Epithelial cell of proximal tubule (primary cell): ENCODE measurements around a stretch of chr20.

GRCh38 chr20:49584015-49584557 is 16.1 kb upstream of the PTGIS start:
- RAMPAGE, long total RNA: no peak
- RRBS: no CpG with 5 or more reads among the region's 9 CpGs

GRCh38 chr20:49587092-49587446 is 19.1 kb upstream of the PTGIS start:
- RAMPAGE, long total RNA: no peak
- RRBS: no CpG with 5 or more reads among the region's 6 CpGs

GRCh38 chr20:49647635-49648494 is 65.8 kb downstream of the B4GALT5 start:
- RAMPAGE, long total RNA: no peak
- RRBS: no CpG with 5 or more reads among the region's 6 CpGs

DNA sequence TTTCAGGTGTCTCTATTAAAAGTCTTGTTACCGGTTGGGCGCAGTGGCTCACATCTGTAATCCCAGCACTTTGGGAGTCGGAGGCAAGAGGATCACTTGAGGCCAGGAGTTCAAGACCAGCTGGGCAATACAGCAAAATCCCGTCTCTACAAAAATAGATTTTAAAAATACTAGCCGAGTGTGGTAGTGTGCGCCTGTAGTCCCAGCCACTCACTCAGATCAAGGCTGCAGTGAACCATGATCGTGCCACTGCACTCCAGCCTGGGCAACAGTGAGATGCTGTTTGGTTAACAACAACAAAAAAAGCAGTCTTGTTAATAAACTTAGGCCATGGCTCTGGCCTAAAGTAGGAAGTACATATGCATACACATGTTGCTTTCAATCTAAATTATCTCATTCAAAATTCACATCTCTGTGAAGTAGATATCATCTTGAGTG is 53.0 kb downstream of the B4GALT5 start:
- RAMPAGE, long total RNA: no peak
- RRBS: no CpG with 5 or more reads among the region's 7 CpGs

- RAMPAGE, long total RNA: no peak
- RRBS: no CpG with 5 or more reads among the region's 13 CpGs
These were observed 45.2 kb downstream of the B4GALT5 start for GRCh38 chr20:49668396-49669009.

DNA sequence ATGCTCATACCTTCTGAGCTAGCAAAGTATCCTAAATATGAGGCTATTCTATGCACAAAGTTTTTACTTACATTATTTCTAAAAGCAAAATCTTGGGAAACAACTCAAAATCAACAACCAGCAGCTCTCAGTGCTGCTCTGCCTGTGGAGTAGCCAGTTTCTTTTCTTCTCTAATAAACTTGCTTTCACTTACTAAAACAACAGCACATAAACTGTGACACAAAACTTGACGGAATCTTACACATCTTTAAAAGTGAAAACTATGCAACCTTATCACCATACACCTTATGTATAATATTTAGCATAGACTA is 43.8 kb downstream of the B4GALT5 start:
- RAMPAGE, long total RNA: no peak
- RRBS: no CpG with 5 or more reads among the region's 1 CpG

DNA sequence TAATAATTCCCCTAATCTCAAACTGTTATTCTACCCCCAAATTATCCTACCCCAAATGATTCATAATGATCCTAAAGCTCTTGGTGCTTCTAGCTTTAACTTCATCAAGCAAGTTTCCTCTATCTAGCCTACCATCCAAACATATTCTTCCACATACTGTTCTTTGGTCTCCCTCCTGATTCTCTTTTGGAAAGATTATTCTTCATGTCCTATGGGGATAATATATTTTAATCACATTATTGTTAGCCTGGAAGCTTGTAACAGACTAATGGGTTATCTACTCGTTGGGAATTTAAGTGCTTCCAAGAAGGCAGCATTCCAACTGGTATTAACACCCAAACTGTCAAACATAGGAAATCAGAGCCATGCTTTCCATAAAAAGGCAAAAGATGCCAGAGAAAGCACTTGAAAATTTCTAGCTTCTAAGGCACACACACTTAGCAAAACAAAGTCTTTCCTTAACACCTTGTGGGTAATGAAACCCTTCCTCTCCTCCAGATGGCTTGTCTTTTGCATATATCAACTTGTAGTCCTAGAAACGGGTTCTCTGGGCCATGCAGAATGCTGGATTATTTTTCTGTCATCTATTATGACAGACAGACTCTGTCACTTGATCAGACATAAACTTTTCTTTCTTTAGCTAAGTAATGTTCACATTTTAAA is 41.6 kb downstream of the B4GALT5 start:
- RAMPAGE, long total RNA: no peak
- RRBS: no CpG with 5 or more reads among the region's 2 CpGs

- RAMPAGE, long total RNA: no peak
- RRBS: no CpG with 5 or more reads among the region's 7 CpGs
These were observed 1.8 kb downstream of the B4GALT5 start for GRCh38 chr20:49711677-49712505.

- RAMPAGE, long total RNA: no peak
- RRBS: no CpG with 5 or more reads among the region's 4 CpGs
These were observed 1.2 kb downstream of the B4GALT5 start for GRCh38 chr20:49712506-49712851.

DNA sequence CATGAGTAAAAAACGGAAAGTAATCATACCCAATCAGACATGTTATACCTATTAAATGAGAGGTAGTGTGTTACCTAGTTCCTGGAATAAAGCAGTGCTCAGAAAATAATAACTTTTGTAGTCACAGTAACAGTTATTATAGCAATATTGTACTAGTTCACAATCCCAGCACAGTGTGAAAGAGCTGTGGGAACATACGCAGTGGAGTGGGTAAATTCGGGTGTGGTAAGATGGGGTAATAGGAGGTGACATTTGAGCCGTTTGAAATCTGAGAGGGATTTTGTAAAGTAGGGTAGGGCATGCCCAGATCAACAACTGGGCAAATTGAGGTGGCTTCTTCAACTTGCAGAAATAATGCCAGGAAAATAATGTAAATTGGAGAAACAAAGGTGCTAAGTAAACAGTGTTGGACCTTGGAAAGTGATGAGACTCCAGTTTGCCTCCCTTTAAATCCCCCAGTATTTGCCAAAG is 1.7 kb downstream of the SLC9A8 start:
- RAMPAGE, long total RNA: no peak
- RRBS: no CpG with 5 or more reads among the region's 4 CpGs

DNA sequence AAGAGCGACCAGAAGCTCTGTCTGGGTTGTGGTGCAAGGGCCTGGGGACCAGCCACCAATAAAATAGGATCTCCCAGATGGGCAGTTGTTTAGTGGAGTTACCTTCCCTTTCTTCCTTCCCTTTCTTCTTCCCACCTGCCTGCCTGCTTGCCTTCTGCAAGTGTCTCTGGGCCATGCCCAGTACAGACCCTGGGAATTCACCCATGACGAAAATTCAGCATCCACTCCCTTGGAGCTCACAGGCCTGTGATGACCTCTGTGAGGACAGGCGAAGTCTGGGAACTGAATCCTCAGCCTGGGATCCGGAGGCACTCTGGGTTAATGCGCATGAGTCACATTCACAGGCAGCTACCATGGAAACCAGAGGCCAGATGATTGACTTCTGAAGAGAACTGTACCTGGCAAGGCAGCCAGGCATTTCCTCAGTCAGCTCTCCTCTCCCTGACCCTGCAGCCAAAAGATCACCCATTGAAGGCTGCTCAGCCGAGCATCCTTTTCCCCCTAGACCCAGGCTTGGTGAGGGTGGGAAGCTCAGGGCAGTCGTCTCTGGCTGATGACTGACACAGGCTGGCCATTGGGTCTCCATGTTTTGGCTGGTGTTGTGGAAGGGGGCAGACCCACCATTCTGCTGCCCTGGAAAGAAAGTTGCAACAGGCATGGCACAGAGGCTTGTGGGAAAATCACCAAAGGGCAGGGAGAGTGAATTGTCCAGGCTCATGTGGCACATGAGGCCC is 41.1 kb downstream of the SLC9A8 start:
- RAMPAGE, long total RNA: no peak
- RRBS: no CpG with 5 or more reads among the region's 7 CpGs

GRCh38 chr20:49906050-49907033 is 9.0 kb downstream of the SPATA2 start:
- RAMPAGE, long total RNA: no peak
- RRBS: 96% methylated on average over 7 of the region's 51 CpGs

DNA sequence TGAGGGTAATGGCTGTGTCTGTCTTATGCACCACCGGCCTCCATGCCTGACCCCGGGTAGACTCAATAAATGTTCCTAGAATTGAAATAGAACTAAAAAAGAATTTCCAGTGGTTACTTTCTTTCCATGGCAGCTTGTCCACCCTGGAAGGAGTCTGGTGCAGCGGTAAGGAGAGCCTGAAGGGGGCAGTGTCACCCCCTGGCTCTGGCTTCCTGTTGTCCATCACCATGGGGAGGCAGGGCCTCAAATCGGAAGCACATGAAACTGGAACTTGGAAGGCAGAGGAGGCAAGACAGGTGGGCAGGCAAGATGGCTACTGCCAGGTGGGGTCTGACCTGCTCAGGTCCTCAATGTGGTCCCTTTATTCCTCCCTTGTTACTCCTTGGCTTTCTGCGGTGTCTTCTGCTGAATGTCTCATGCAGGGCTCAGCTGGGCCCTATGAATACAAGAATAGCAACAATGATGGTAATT is 17.9 kb upstream of the SNAI1 start:
- RAMPAGE, long total RNA: no peak
- RRBS: no CpG with 5 or more reads among the region's 5 CpGs

- RAMPAGE, long total RNA: no peak
- RRBS: no CpG with 5 or more reads among the region's 2 CpGs
These were observed 44.0 kb downstream of the SNAI1 start for GRCh38 chr20:50026871-50027184.

DNA sequence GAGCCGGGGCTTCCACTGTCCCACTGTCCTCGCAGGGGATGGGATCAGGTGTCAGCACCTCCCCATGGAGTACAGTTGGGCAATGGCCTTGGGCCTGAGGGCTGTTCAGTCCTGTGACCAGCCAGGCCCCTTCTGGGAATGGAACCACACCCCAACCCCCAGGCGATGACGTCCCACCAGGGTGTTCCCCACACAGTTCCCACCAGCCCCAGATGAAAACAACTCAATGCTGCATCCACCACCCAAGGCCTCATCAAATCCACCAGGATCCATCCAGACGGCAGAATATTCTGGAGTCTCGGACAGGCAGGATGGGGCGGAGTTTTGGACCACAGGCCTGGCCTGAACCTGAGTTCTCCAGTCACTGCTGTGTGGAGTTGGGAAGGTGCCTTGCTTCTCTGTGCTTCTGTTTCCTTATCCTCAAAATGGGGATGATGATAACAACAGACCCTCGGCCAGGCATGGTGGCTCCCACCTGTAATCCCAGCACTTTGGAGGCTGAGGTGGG is 62.1 kb downstream of the UBE2V1 start:
- RAMPAGE, long total RNA: no peak
- RRBS: no CpG with 5 or more reads among the region's 8 CpGs

DNA sequence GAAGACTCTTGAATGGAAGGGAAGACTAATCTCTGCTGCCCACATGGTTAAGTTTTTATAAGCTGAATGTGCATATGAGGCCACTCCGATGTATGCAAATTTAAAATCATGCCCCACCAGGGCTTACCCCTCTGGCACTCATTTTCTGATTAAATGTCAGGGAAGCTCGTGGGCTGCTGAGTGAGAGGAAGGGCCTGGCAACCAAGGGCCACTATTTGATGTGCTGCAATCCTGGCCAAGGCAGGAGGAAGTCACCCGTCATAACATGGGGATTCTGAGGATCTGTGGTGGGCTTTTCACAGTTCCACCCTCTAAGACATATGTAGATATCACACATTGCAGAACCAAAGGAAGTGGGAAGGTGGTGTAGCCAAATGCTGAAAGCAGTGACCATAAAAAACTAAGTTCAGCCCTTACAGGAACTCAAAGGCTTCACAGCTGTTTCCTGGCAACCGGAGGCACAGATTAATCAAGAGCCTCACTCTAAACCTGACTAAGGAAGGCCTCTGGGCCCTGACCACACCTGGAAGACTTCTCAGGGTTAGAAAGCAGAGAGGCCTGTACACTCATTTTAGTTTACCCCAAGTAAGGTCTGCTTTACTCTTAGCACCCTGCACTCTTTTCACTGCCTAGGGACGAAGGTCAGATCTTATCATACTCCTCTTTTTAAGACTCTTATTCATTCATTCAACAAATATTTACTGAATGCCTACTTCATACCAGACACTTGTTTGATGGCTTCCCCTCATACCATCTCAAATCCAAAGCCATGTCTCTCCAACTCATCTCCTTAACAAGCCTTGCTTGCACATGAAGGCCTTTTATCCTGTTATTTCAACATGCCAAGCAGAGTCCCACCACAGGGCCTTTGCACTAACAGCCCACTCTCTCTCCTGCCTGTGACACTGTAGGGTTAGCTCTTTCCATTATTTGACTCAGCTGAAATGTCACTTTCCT is 2.7 kb downstream of the UBE2V1 start:
- RAMPAGE, long total RNA: no peak
- RRBS: no CpG with 5 or more reads among the region's 5 CpGs

- RAMPAGE, long total RNA: no peak
- RRBS: 2% methylated on average over 18 of the region's 36 CpGs
These were observed 764 bp downstream of the CEBPB start for GRCh38 chr20:50191484-50191703.

GRCh38 chr20:50296160-50296952 is 105.7 kb downstream of the CEBPB start:
- RAMPAGE, long total RNA: no peak
- RRBS: no CpG with 5 or more reads among the region's 15 CpGs

DNA sequence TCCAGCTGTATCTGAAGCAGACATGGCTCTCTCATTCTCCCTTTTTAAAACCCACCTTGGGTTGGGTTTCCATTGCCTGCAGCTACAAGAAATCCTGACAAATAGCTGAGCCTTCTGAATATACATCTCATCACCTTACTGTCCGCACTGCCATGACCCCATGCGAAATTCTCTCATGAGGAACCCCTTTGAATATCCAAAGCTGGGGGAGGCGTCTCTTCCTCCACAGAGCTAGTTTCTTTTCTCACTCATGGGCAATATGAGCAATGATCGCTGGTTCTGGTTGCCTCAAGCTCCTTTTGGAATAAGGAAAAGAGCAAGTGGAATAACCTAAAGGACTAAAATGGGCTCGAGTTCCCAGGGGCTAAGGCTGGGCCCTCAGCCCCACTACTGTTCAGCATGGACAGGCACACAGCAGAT is 156.6 kb downstream of the CEBPB start:
- RAMPAGE, long total RNA: no peak
- RRBS: no CpG with 5 or more reads among the region's 5 CpGs

GRCh38 chr20:50349181-50349649 is 158.6 kb downstream of the CEBPB start:
- RAMPAGE, long total RNA: no peak
- RRBS: no CpG with 5 or more reads among the region's 8 CpGs